Placental pericyte (primary cell): ENCODE results near the genes KXD1, CRTC1, COMP and NCAN.

DNA sequence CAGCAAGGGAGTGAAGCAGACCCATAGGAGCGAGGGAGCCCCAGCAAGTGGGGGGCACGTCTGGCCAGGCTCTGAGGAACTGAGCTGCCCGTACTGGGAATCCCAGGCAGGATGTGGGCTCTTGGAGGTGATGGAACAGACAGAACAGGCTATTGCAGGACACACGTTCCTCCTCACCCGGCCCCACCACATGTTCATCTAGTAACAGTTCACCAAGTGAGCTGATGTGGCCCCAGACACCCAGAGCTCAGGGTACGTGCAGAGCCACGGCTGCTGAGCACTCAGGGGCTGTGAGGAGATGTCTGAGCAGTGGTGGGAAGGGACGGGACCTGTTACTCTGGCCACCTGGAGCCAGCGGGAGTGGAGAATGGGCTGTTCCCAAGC is 18.5 kb downstream of the ELL start:
- CAGE, long polyA plus RNA: no peak

DNA sequence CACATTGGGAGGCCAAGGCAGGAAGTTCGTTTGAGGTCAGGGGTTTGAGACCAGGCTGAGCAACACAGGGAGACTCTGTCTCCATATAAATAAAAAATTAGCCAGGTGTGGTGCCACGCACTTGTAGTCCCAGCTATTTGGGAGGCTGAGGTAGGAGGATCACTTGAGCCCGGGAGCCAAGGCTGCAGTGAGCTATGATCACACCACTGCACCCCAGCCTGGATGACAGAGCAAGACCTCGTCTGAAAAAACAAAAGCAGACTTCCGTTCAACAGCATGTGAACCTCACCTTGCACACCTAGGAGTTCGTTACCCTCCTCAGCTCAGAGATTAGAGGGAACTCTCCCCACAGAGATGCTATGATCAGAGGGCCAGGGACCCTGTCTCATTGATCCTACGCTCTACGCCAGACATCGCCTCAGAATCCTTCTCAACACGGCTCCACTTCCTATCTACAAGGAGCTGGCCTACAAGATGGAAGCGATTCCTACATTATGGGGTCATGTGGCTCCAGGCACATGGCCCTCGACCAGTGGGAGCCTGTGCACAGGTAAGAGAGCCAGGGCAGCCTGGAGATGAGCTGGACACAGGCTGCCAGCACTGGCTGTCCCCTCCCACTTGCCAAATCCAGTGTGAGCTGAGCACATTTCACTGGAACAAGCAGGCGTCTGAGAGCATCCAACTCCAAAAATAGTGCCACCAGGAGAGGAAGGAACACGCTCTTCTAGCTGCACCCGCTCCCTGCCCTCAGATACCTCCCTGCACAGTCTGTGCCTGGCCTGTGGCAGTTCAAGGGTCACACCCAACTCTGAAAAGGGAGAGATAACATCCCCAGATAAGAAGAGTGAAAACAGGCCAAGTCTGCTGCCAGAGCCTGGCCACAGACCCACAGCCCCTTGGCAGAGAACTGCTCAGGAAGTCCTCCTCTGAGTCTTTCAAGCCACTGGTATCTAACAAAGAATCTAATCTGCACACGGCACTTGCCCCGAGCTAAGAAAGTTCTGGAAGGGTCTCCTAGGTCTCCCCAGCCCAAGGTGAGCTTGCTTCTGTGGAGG is 15.1 kb downstream of the ELL start:
- CAGE, long polyA plus RNA: no peak

DNA sequence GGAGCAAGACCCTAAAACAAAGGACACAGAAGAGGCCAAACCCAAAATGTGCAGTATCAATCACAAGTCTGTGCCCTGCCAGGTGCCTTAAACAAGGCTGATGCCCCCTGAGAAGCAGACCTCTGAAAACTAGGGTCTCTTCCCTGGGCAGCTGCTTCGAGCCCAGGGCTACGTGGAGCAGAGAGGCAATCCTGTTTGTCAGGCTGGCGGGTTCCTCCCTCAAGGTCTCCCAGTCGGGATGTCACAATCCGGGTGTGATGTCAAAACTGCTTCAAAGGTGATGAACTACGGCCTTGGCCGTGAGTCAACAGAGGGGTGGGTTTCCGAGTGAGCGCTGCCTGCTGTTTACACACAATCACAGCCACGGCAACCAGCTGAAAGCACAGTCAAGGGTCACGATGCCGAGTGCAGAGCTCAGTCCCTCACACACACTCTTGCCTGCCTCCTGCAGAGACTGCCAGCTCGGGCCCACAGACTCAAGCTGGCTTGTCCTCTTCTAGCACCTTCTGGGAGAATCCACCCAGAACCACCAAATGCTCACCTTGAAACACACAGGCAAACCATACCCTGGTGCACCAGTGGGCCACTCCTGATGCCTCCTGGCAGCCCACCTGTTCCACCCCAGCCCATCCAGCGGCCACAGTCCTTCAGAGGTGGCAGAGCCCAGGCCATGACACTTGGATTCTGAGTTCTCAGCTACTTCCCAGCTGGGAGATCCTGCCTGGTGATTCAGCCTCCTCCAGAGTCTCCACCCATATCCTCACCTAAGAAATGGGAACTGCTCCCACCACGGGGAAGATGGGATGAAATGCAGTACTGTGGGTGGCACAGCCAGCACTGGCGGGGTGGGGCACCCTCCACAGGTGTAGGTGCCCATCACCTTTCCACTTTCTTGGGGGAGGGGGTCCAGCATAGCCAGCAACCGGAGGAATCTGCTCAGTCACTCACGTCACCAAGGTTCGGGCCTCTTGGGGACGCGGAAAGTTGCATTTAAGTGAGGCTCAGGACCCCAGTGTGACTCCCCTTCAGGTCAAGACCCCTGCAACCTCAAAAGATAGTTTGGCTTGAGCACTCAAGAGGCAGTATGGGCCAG is 6.8 kb downstream of the ELL start:
- CAGE, long polyA plus RNA: no peak

GRCh38 chr19:18557347-18558133 is at the start of gene KXD1:
TSS of gene KXD1 (plus strand) at chr19:18557870.
- CAGE, long polyA plus RNA: no peak

- CAGE, long polyA plus RNA: no peak
These were observed 1.0 kb downstream of the KLHL26 start for GRCh38 chr19:18637906-18638226.

- CAGE, long polyA plus RNA: no peak
These were observed 10.6 kb downstream of the KLHL26 start for GRCh38 chr19:18647375-18647827.

DNA sequence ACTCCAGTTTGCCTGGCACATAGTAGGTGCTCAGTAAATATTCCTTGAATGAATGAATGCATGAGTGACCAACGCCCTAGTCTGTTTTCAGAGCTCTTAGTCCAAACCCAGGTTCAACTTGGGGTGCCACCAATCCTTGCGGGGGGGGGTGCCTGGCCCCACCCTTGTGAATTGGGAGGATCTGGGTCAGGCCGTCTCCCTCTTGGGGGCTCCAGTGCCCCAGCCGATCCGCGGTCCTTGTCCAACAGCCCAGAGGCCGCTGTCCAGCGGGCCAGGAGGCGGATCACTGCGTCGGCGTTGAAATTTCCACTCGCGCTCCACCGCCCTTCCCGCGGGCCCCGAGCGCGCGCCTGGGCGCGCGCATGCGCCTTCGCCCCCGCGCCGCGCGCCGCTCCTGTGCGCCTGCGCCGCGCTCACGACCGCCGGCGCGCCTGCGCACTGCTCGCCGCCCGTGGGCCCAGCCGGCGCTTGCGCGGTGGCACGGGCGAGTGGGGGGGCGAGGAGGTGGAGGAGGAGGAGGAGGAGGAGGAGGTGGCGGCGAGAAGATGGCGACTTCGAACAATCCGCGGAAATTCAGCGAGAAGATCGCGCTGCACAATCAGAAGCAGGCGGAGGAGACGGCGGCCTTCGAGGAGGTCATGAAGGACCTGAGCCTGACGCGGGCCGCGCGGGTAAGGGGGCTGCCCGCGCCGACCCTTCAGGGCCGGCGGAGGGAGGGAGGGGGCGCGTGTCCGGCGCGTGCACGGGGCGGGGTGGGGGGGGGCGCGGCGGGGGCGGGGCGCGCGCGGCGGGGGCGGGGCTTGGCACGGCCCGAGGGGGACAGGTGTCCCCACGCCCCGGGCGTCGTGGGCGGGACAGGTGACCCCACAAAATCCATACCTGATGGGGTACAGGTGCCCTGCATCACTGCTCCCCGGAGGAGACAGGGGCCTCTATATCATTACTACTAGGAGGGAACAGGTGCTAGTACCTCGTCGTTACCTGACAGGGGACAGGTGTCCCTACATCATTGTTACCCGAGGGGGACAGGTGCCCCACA is at the start of gene CRTC1:
TSS of gene CRTC1 (plus strand) at position 523 of the 1,039 bp plus-strand sequence.
- CAGE, long polyA plus RNA: no peak

DNA sequence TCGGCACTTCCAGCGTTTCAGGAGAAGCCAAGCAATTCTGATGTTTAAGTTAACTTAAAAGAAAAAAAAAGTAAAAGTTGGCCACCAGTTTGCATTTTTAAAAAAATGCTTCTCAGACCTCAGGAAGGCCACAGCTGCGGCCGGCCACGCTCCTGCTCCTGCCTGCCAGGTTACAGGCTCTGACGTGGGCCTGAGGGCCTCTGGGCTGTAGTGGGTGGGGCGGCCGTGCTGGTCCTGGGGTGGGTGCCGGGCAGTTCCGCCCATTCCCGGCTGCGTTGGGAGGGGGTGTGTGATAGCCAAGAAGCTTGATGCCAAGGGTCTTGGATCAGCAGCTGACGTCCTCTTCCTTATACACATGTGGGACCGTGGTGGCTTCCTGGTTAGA is 28.0 kb downstream of the CRTC1 start:
- CAGE, long polyA plus RNA: no peak

GRCh38 chr19:18765073-18765618 is 26.0 kb downstream of the COMP start:
- CAGE, long polyA plus RNA: no peak

- CAGE, long polyA plus RNA: no peak
These were observed at the start of gene COMP for GRCh38 chr19:18790945-18791694. TSS of gene COMP (minus strand) at chr19:18791305.

DNA sequence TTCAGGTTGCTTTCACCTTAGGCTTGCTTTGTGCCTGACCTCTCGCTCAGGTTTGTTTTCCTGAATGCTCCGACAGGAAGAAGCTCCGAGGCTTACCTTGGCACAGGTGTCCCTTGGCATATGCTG is 1.7 kb downstream of the UPF1 start:
- CAGE, long polyA plus RNA: no peak

- CAGE, long polyA plus RNA: no peak
These were observed 4.3 kb upstream of the CERS1 start for GRCh38 chr19:18900297-18900694.

DNA sequence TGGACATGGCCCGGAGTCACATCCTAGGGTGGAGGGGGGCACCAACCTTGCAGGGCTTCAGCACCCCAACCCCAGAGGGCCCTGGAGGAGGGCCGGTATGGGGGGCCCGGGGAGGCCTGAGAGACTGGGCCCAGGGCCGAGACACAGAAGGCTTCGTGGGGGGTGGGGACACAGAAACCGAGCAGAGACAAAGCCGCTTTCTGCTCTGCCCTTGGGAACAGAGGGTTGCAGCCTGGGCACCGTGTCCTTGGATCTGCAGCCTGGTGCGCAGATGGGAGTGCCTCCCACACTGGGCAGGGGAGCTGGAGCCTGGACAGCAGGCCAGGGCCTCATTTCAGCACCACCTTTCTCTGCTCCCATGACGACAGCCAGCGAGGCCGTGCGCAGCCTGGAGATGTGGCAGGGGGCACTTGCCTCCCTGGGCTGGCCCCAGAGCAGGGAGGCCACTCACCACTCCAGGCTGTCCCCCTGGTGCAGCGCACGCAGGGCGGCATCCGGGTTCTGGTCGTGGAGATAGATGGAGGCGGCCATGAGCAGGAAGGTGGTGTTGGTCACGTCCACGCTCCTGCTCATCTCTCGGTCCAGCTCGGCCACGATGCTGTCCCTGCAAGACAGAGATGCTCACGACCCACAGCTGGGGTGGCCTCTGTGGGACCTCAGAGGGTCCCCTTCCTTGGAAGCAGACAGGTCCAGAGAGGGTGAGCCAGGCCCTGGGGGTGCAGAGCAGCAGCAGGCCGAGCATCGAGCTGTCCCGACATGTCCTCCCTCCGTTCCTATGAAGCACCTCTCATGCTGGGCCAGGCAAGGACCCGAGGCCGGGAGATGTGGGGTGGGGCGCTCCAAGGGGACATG is 10.8 kb upstream of the CERS1 start:
- CAGE, long polyA plus RNA: no peak

GRCh38 chr19:18967124-18968189 is 26.4 kb upstream of the HOMER3 start:
- CAGE, long polyA plus RNA: no peak

DNA sequence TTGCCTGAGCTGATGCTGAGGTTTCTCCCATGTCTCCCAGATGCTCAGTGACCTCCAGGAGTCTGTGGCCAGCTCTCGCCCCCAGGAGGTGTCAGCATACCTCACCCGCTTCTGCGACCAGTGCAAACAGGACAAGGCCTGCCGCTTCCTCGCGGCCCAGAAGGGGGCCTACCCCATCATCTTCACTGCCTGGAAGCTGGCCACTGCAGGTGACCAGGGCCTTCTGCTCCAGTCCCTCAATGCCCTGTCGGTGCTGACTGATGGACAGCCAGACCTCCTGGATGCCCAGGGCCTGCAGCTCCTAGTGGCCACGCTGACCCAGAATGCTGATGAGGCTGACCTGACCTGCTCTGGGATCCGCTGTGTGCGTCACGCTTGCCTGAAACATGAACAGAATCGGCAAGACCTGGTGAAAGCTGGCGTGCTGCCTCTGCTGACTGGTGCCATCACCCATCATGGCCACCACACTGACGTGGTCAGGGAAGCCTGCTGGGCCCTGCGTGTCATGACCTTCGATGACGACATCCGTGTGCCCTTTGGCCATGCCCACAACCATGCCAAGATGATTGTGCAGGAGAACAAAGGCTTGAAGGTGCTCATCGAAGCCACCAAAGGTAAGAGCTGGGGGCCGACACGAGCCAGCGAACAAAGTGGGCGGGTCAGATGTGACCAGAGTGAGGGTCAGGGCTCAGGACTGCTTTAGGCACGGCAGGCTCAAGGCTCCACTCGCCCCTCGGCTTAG is 12.0 kb upstream of the SLC25A42 start:
- CAGE, long polyA plus RNA: no peak

DNA sequence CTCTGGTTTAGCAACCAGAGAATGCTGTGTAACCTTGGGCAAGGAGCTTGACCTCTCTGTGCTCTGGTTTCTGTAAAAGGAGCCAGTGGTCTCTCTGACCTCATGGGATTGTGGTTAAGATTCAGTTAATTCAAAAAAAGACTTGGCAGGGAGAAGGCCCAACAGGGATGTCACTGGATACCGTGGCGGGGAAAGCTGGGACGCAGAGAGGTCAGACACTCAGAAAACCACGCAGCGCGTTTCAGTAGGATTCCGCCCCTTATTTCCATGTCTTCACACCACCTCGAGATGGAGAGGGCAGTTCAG is 832 bp upstream of the SLC25A42 start:
- CAGE, long polyA plus RNA: no peak

- CAGE, long polyA plus RNA: no peak
These were observed 1.1 kb downstream of the SLC25A42 start for GRCh38 chr19:19064731-19065408.

DNA sequence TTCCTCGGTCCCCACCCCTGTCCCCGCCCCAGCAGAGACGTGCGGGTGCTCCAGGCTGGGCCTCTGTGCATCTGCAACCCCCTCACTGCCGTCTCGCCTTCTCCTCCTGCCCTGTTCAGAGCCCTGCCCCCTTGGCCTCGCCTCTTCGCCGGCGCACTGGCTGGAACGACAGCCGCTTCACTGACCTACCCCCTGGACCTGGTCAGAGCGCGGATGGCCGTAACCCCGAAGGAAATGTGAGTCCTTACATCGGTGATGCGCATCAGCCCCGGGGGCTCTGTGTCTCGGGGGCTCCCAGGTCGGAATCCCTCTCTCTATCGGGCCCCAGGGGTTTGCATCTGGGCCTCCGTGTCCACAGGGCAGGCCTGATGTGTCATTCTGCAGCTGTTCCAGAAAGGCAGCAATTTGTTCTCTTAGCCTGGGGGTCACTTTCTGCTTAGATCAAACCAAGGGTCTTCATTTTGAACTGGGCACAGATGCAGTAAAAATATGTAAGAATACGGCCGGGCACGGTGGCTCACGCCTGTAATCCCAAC is 32.1 kb downstream of the TMEM161A start:
- CAGE, long polyA plus RNA: no peak

GRCh38 chr19:19211619-19212246 is at the start of gene NCAN:
TSS of gene NCAN (plus strand) at chr19:19211958.
- CAGE, long polyA plus RNA: no peak

GRCh38 chr19:19274642-19275135 is 1.6 kb upstream of the TM6SF2 start:
- CAGE, long polyA plus RNA: no peak